AG09309 (cell line): ENCODE measurements around a stretch of chr7.

- RRBS = no CpG with 5 or more reads among the region's 6 CpGs
These were observed 88.7 kb downstream of the C1GALT1 start for GRCh38 chr7:7271054-7271525.

- RRBS = no CpG with 5 or more reads among the region's 2 CpGs
These were observed 30.6 kb downstream of the RPA3 start for GRCh38 chr7:7687746-7688354.

DNA sequence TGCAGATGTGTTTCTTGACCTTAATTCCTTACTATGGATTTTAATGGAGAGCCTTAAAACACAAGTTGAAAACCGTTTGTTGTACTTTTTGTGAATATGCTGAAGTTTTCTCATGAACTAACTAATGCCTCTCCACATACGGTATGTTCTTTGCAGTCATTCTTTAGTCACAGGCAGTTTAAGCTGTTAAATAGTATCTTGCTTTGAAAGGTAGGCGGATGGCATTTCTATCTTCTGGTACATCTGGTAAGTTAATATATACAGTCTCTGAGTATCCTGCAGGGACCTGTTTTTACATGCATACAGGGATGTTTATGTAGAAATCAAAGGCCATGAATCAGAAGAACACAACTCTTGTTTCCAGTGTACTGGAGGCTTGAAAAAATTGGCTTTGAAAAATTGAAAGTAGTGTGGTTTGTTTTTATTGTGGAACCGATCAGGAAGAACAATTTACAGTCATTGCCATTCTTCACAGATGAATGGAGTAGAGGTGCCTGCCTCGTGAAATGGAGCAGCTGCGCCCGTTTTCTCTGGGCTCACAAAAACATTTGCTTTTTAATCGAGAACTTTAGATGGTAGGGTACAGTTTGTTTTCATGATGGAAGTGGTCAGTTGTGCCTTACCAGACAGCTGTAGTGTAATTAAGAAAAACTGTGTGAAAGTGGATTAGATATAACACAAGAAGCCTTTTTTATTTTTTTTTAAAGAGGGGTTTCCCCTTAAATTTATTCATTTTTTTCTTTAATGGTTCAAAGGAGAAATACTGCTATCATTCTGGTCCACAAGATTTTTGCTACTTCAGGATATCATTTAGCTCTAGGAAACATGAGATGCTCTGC lies 54.0 kb upstream of the RPA3 start:
- RRBS = no CpG with 5 or more reads among the region's 8 CpGs

DNA sequence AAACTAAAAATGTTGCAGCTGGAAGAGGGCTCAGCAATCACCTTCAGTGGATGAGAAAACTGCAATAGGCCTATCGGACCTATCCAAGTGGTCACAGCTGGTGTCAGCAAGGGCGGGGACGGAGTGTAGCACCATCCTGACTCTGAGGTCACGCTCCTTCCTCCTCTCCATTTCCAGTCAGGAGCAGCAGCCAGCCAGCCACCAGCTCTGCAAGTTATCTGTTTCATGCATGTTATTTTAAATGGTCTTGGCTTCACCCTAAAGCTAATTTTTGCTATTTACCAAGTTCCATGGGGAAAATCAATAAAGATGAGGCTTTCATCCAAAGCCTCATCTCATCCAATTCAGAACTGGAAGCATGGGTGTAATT lies 49.4 kb downstream of the ICA1 start:
- RRBS = no CpG with 5 or more reads among the region's 4 CpGs

DNA sequence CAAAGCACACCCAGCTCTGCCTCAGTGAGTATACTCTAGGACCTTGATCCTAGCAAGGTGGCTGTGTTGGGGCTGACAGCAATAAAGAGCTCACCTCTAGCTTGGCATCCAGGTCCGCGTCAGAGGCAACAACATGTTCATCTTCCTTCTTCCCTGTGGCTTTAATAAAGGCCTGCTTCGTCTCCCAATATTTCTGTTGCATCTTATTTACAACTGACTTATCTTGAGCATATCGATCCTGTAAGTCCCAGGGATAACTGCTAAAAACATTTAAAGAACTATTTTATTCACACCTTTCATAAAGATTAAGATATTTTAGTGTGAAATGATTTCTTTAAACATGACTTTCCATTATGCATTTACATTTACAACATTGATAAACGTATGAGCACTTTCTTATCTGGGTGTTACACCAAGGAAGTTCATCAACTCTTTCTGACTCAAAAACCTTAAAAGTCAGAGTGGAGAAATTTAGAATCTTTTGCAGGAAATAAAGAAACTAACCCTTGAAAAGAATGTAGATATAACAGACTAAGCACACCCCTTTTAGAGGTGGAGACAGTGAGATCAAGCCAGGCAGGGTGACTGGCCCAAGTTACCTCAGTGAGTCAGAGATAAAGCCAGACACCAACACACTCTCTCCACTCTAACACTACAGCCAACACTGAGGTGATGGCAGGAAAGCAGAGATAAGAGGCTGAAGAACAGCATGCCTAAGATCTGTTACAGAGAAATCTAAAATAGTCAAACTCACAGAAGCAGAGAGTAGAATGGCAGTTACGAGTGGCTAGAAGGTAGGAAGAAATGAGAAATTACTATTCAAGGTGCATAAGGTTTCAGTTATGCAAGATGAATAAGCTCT lies 29.2 kb downstream of the ICA1 start:
- RRBS = no CpG with 5 or more reads among the region's 6 CpGs

GRCh38 chr7:8260861-8261220 lies 1.1 kb downstream of the ICA1 start:
- RRBS = no CpG with 5 or more reads among the region's 8 CpGs

GRCh38 chr7:8303673-8304561 lies 42.0 kb upstream of the ICA1 start:
- RRBS = no CpG with 5 or more reads among the region's 35 CpGs

GRCh38 chr7:8434792-8435231 lies 1.4 kb downstream of the NXPH1 start:
- RRBS = no CpG with 5 or more reads among the region's 20 CpGs

GRCh38 chr7:9738270-9738489 lies 1201.8 kb downstream of the NDUFA4 start:
- RRBS = no CpG with 5 or more reads among the region's 1 CpG

DNA sequence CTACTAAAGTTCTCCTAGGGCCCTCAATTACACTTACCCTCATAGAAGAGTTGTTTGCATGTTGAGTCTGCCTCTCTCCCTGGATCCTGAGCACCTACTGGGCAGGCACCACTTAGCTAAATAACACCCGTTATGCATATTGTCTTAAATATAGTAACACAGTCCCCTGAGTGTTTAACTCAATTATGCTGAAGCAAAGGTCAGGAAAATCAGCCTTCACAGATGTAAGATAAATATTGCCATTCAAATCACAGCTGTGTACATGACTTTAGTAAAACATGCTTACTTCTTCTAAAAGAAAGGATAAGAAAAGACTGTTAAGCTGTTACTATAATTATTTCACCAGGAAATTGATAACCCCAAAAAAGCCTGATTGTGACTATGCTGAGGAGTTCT lies 700.2 kb downstream of the NDUFA4 start:
- RRBS = no CpG with 5 or more reads among the region's 1 CpG

GRCh38 chr7:10974748-10975191 lies 1.1 kb downstream of the PHF14 start:
- RRBS = no CpG with 5 or more reads among the region's 3 CpGs

- RRBS = no CpG with 5 or more reads among the region's 5 CpGs
These were observed 963 bp downstream of the TMEM106B start for GRCh38 chr7:12212109-12212405.

DNA sequence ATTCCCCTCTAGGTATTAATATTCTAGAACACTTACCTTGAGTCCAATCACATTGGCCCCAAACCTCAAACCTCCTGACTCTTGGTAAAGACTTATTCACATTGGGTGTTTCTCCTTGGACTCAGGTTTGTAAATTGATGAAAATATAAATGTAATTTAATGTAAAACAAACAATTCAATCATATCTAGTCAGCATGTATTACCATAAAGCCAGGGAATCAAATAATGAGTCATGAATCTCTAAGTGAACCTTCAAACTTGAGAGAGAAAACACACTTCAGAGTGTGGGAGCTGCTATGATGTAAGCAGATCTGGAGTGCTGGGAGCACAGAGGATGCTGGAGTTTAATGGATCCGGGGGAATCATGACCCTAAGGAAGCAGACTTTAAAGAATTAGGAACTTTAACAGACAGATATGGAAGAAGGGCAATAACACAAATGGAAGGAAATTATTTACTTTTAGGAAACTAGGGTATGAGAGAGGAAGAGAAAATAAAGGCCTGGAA lies 5.2 kb upstream of the SCIN start:
- RRBS = no CpG with 5 or more reads among the region's 1 CpG

DNA sequence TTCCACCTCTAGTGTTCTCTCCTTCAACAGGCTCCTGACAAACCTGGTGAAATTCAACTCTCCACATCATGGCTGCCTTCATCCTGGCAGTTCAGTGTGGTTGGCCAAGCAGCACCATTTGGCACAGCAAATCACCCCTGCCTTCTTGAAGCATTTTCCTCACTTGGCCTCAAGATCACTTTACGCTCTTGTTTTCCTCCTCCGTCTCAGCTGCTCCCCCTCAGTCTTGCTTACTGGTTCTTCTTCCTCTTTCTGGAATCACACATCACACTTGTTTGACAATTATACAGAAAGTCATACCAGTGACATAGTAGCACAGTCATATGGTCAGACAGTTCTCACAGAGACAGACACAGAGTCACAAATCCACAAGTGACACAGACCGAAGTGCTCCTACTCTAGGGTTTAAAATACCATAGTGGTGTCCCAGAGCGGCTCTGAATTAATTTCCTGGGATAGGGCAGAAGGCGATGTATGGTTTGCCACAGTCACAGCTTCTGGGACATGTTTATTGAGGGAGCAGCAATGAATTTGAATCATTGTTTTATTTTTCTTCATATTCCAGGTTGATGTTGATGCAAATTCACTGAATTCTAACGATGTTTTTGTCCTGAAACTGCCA lies 43.7 kb upstream of the ARL4A start:
- RRBS = no CpG with 5 or more reads among the region's 6 CpGs

- RRBS = no CpG with 5 or more reads among the region's 7 CpGs
These were observed 744 bp downstream of the ETV1 start for GRCh38 chr7:13988544-13989299.

DNA sequence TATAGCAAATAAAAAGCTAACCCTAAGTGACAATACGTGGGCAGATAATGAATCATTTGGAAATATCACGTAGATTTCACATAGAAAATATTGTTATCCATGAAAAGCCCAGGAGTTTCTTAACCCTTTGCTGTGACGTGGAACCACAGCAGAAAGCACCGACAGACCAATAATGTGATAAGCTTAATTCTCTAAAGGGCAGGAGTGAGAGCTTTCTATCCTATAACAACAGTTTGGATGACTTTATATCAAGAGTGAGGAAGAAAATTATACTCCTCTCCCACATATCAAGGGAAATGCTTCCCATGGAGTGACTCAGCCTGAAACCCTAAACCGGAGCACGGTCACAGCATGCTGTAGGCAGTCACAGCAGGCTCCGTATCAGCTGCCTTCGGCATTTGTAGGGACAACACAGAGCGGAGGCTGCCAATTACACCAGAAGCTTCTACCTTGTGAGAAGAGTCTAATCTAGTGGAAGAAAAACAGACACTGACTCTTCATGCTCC lies 66.1 kb downstream of the DGKB start:
- RRBS = no CpG with 5 or more reads among the region's 9 CpGs

DNA sequence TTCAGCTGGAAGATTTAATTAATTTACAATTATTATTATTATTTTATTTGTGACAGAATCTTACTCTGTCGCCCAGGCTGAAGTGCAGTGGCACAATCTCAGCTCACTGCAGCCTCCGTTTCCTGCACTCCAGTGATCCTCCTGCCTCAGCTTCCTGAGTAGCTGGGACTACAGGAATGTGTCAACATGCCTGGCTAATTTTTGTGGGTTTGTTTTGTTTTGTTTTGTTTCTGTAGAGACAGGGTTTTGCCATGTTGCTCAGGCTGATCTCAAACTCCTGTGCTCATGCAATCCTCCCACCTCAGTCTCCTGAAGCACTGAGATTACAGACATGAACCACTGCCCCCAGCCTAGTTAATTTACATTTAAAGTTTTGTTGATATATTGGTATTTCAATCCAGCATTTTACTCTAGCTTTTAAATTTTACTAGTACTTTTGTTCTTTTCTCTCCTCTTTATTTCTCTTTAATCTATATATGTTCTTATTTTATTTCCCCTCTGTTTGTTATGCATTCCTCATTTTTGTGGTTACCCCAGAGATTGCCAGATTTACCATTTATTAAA lies 93.9 kb upstream of the MEOX2 start:
- RRBS = no CpG with 5 or more reads among the region's 2 CpGs

GRCh38 chr7:16587561-16587760 lies 58.1 kb downstream of the ANKMY2 start:
- RRBS = 27% methylated on average over 1 of the region's 3 CpGs

DNA sequence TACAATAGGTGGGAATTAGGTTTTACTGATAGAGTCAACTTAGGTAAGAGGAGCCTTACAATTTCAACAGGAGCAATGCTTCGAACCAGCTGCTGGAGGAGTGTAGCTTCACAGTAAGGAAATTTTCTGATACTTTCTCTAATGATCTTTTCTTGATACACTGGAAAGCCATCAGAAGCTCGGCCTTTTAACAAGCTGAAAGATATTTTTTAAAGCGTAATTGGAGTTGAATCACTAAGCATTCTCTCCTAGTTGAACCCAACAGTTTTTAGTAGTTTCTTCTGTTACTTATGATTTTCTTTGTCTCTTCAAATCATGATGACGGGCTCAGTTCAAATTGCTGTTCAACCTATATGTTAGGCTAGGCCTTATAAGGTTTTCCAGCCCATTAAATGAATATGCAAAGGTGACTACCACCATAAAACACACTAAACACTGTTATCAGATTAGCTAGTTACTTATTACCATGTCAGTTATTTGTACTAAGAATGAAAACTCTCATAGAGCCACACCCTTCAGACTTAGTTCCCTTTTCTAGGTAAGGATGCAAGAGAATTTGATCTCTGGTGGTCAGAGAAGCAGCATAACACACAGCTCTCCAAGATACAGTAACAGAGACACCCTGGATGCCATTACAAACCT lies 35.9 kb downstream of the ANKMY2 start:
- RRBS = no CpG with 5 or more reads among the region's 4 CpGs